ENCODE data around the gene DCAF15.

DNA sequence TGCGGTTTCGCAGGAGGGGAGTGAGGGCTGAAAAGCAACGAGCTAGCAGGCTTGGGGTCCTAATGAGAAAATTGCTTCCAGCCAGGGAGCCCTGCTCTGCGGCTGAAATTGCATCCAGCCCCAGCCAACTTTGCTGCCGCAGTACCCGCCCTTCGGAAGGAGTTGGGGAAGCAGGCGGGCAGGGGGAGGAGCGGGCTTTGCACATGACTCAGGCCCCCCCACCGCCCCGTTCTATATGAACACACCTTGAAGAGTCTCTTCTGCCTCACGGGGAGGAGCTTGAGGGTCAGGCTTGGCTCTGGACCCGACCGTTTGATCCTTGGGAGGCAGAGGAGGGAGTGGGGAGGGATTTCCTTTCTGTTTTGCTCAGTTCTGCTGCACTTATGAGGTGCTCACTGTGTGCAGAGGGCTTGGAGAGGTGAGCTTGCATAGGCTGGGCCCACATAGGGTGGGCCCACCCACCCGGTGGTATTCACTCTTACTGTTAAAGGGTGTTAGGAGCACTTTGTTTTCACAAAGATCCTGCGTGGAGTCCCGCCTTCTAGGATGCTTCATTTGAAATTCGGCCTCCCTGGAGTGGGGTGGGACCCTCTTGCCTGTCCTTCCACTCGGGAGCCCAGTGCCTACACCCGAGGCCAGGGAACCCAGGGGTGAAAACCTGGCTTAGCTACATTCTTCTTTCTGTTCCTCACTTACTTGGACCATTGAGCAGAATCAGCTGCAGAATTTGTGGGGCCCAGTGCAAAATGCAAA, 46.5 kb downstream of the LYL1 start:
- CAGE, long polyA plus RNA, result no peak
- RRBS, result no CpG with 5 or more reads among the region's 20 CpGs

DNA sequence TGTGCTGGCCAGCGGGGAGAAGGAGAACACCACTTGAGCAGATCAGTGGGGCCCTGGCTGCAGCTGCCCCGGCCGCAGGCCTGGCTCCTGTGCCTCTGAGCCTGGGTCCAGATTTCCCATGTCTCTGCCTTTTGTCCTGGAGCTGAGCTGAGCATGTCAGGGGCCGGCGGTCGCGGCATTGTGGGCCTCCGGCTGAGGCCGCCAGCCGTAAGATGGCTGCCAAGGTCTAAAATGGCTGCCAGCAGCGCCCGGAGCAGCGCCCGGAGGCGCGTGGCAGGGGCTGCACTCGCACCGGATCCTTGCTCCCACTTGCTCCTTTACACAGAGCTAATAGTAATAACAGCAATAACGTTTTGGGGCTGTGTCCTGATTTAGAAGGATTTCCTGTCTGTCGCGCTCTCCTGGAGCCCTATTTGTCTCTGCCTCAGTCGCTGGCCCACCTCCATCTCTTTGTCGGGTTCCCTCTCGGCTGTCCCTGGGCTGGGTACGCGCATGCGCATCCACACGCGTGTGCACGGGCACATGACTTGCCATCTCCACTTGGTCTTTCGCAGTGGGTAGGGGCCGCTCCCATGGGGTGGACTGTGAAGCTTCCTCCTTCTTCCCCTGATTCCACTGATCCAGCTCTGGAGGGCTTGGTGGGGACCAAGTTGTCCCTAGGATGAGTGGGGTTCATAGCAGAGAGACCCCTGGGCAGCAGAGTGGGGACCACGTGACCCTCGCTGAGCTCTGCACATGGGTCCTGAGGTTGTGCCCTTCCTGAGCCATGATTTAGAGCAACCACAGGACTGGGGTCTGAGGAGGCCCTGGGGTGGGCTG, 32.0 kb downstream of the LYL1 start:
- CAGE, long polyA plus RNA, result no peak
- RRBS, result 92% methylated on average over 5 of the region's 34 CpGs

DNA sequence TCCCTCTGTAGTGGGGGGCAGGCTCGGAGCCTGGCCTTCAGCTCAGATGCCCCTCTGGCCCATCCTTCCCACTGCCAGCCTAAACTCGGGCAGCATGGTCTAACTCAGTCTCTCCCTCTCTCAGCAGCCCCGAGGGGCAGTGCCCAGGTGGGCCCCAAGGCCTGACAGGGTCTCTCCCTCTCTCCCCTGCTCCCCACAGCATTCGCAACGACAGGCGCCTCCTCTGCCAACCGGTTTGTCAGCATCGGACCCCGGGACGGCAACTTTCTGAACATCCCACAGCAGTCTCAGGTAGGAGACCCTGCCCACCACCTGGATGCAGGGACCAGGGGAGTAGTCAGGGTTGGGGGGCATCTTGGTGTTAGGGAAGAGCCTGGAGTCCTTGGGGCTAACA, 12.6 kb downstream of the LYL1 start:
- CAGE, long polyA plus RNA, result no peak
- RRBS, result no CpG with 5 or more reads among the region's 10 CpGs

- CAGE, long polyA plus RNA, result no peak
- RRBS, result no CpG with 5 or more reads among the region's 32 CpGs
Measured at GRCh38 chr19:13096078-13096772, 6.4 kb downstream of the LYL1 start.

GRCh38 chr19:13098793-13099193, 3.9 kb downstream of the LYL1 start:
- CAGE, long polyA plus RNA, result no peak
- RRBS, result 36% methylated on average over 20 of the region's 35 CpGs

GRCh38 chr19:13156834-13157437, 6.7 kb downstream of the IER2 start:
- CAGE, long polyA plus RNA, result no peak
- RRBS, result no CpG with 5 or more reads among the region's 7 CpGs

DNA sequence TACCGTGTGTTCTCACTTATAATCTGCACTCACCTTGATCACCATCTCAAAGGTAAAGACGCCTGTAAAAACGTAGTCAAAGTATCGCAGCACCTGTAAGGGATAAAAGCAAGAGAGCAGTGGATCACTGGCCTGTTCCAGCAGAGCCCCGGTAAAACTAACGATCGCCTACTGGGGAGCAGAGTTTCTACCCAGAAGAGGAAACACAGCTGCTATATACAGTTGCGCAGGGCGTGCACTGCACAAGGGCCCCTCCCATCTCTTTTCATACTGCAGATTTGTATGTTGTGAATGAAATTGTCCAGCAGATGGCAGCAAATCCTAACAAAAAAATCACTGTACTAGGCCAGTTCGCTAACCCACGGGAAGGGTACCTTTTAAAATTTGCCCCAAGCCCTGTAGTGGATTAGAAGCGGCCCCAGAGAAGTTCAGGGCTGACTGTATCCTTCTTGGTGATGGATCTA, 126.9 kb downstream of the IER2 start:
- CAGE, long polyA plus RNA, result no peak
- RRBS, result no CpG with 5 or more reads among the region's 12 CpGs

- CAGE, long polyA plus RNA, result no peak
- RRBS, result no CpG with 5 or more reads among the region's 28 CpGs
Measured at GRCh38 chr19:13623696-13624877, 117.8 kb upstream of the CACNA1A start.

- CAGE, long polyA plus RNA, result no peak
- RRBS, result no CpG with 5 or more reads among the region's 4 CpGs
Measured at GRCh38 chr19:13696435-13696932, 51.2 kb upstream of the YJU2B start.

DNA sequence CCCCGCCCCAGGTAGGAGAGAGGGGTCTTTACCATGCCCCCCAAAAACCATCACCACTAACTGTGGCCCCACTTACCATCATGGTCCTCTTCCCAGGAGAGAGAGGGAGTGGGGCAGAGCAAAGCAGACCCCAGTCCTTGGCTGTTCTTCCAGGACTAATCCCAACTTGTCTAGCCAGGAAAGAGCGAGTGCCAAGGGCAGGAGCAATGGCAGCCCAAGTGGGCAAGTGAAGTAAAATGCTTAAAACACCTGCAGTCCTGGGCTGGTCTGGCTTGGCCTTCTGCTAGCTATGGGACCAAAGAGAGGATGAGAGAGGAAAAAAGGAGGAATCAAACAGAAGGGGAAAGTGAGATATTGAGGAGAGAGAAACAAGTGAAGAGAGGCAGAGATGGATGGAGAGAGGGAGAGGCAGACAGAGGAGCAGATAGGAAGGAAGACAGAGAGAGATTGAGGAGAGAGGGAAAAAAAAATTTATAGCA, 17.9 kb downstream of the ZSWIM4 start:
- CAGE, long polyA plus RNA, result no peak
- RRBS, result no CpG with 5 or more reads among the region's 2 CpGs

DNA sequence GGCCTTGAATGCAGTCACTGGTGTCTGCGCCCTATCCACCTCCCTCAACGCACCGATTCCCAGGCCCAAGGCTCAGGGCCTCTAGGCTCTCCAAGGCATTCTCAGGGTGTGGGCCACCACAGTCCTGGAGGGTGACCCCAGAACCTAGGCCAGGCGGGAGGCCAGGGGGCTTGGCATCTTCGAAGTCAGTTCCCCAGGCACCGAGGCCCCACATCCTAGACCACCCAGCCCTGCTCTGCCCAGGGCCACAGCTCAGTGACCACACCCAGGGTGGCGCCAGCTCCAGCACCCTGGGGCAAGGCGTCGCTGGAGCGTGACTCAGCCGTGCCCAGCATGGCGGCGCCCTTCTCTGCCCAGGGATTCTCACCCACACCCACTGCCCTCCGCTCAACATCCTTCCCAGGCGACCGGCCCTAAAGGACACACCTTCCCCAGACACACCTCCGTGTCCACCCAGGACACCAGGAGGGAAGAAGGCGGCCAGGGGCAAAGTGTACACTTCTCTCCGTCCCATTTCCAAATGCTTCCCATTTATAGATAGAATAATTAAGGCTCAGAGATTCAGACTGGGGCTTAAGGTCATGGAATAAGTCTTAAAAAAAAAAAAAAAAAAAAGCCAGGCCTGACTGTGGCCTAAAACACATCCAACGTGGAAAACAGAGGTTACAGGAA, 36.5 kb upstream of the NANOS3 start:
- CAGE, long polyA plus RNA, result no peak
- RRBS, result no CpG with 5 or more reads among the region's 20 CpGs

GRCh38 chr19:13842433-13843255, 34.3 kb upstream of the NANOS3 start:
- CAGE, long polyA plus RNA, result no peak
- RRBS, result 2% methylated on average over 54 of the region's 92 CpGs

DNA sequence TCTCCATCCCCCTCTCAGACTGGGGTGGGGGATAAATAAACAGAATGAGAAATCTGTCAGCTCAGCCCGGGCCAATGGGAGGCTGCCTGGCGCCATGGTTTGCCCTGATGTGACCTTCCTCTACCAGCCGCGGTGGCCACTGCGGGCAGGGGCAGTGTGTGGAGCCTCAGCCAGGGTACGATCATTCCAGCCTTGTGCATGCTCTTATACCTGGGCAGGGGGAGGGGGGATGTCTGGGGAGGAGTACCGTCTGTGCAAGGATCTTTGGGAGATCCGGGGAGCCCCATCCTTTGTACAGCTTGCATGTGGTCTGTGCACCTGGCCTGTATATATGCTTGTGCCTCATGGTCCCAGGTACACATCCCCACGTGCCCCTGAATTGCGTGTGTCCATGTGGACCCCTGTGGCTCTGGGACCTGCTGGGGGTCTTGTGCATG, 12.9 kb upstream of the NANOS3 start:
- CAGE, long polyA plus RNA, result no peak
- RRBS, result no CpG with 5 or more reads among the region's 10 CpGs

GRCh38 chr19:13952289-13952799, at the start of gene DCAF15:
Gene DCAF15, plus strand, starts transcription at chr19:13952509.
- CAGE, long polyA plus RNA, result start-site peak on the plus strand at chr19:13952472-13952512, 89 and 67 reads in 2 replicates
- RRBS, result 3% methylated on average over 19 of the region's 52 CpGs

DNA sequence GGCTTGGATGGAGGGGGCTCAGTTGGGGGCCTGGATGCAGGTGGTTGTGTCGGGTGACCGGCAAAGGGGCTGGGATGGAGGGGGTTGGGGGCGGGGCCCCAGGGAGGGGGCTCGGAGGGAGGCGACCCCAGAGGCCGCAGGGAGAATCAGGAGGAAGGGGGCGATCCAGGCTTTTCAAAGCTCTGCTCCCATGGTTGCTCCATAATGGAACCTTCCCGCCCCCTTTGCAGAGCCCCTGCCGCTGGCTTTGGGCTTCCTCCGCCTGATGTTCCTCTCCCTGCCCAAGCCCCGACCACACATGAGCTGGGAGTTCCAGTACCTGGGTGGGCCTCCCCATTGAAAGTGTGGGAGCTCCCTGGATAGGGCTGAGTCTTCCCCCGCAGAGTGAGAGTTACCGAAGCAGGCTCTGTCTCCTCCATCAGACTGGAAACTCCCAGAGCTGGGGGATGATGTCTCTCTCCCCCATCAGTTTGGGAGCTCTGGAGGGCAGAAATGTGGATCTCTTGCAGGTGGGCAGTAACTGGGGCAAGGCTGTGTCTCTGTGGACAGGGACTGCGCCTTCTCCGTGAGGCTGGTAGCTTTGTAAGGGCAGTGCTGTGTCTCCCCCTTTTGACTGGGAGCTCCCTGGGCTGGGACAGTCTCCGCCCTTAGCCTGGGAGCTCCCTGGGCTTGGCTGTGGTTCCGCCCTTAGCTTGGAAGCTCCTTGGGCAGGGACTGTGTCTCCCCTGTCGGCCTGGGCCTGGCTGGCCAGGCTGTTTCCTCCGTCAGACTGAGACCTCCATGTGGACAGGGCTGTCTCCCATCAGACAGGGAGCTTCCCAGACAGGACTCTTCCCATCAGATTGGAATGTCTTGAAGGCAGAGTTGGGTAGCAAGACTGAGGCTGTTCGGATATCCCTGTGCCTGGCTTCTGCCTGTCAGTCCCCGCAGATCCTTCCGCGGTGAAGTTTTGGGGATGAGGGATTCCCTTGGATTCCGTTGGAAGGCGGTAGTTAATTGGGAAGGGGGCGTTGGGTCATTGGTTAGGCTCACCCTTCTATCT, 812 bp downstream of the DCAF15 start:
- CAGE, long polyA plus RNA, result no peak
- RRBS, result 0% methylated on average over 2 of the region's 26 CpGs

DNA sequence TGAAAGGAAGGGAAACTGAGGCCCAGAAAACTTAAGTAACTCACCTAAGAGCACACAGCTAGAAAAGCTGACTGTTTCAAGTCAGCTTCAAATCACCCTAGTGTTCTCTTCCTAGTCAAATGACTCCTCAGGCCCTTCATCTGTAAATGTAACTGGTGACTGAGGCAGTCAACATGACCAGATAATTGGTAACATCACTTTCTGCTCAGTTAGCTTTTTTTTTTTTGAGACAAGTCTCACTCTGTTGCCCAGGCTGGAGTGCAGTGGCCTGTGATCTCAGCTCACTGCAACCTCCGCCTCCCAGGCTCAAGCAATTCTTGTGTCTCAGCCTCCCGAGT, 2.5 kb downstream of the RFX1 start:
- CAGE, long polyA plus RNA, result no peak
- RRBS, result no CpG with 5 or more reads among the region's 2 CpGs

DNA sequence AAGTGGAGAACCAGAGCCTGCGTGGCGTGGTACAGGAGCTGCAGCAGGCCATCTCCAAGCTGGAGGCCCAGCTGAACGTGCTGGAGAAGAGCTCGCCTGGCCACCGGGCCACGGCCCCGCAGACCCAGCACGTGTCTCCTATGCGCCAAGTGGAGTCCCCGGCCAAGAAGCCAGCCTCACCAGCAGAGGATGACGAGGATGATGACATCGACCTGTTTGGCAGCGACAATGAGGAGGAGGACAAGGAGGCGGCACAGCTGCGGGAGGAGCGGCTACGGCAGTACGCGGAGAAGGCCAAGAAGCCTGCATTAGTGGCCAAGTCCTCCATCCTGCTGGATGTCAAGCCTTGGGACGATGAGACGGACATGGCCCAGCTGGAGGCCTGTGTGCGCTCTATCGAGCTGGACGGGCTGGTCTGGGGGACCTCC, 1.9 kb upstream of the MISP3 start:
- CAGE, long polyA plus RNA, result no peak
- RRBS, result no CpG with 5 or more reads among the region's 24 CpGs

DNA sequence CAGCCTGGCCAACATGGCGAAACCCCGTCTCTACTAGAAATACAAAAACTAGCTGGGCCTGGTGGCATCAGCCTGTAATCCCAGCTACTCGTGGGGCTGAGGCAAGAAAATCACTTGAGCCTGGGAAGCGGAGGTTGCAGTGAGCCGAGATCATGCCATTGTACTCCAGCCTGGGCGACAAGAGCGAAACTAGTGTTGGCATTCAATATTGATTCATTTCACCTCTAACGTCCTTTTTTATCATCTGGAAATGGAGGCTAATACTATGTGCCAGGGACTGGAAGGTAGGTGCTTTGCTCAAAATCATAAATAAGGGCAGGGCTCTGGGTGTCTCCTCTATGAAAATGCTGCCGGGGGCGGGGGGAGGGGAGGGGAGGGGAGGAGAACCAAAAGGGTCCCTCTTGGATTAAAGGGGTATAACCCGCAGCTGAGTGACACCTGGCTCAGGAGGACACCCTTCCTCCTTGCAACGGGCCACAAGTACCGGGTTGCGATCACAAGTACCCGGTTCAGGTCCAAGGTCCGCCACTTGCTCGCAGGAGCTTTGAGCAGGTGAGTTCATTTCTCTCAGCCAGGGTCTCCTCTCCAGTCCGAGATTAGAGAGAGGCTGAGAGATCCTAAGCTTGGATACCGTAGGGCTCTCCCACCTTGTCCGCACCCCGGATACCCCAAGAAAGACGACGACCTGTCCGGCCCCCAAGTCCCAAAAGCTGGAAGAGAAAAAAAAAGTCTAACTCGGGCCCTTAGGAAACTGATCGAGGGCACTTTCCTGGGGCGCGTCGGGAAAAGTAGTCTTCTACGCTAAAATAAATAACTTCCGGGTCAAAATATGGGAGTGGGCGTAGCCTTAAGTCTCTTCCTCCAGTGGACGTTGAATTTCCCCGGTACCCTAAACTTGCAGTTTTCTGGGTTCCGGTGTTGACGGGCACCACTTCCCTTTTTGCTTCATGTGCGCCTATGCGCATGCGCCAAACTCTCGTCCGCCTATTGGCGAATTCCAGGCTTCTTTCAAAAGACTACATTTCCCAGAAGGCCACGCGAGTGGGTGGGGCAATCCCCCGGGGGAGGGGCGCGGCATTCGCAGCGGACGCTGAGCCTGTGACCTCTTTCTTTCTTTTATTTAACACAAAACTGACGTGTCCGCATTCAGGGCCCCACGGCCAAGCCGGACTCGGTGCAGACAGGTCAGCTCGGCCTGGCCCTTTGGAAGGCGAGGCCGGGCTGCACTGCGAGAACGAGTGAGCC, 4.6 kb downstream of the C19orf67 start:
- CAGE, long polyA plus RNA, result no peak
- RRBS, result 2% methylated on average over 16 of the region's 60 CpGs

DNA sequence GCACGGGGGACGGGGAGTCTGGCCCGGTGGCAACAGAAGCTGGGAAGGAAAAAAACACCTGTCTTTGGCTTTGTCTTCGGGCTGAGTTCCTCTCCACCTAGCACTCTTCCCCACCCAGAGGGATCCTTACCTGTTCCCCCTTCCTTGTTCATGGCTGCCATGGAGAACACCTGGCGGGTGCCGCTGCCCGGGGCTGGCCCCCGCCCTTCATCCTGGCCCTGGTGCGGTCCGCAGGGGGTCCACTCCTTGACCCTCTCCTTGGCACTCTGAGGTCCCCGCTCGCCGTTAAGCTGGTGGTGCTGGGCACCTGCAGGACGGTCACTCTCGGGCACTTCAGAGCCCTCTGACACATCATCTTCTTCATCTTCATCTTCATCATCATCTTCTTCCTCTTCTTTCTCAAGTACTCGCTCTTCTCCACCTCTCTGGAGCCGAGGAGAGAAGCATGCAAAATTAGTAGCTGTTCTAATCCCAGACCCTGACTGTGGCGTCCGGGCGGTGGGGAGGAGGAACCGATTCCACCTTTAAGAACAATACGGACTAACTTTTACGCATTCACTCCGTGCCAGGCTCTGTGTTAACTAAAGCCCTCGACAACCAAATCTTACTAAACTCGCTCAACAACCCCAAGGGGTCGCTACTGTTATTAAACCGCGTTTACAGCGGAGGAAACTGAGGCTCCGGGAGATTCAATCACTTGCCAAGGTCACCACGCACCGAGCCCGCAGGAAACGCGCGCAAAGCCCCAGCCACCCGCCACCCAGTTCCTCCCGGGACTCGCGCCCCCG, 3.5 kb upstream of the C19orf67 start:
- CAGE, long polyA plus RNA, result no peak
- RRBS, result 4% methylated on average over 7 of the region's 42 CpGs

GRCh38 chr19:14092066-14092872, 6.7 kb upstream of the C19orf67 start:
- CAGE, long polyA plus RNA, result no peak
- RRBS, result no CpG with 5 or more reads among the region's 15 CpGs